T-cell (primary cell): ENCODE measurements around a stretch of chr11.

DNA sequence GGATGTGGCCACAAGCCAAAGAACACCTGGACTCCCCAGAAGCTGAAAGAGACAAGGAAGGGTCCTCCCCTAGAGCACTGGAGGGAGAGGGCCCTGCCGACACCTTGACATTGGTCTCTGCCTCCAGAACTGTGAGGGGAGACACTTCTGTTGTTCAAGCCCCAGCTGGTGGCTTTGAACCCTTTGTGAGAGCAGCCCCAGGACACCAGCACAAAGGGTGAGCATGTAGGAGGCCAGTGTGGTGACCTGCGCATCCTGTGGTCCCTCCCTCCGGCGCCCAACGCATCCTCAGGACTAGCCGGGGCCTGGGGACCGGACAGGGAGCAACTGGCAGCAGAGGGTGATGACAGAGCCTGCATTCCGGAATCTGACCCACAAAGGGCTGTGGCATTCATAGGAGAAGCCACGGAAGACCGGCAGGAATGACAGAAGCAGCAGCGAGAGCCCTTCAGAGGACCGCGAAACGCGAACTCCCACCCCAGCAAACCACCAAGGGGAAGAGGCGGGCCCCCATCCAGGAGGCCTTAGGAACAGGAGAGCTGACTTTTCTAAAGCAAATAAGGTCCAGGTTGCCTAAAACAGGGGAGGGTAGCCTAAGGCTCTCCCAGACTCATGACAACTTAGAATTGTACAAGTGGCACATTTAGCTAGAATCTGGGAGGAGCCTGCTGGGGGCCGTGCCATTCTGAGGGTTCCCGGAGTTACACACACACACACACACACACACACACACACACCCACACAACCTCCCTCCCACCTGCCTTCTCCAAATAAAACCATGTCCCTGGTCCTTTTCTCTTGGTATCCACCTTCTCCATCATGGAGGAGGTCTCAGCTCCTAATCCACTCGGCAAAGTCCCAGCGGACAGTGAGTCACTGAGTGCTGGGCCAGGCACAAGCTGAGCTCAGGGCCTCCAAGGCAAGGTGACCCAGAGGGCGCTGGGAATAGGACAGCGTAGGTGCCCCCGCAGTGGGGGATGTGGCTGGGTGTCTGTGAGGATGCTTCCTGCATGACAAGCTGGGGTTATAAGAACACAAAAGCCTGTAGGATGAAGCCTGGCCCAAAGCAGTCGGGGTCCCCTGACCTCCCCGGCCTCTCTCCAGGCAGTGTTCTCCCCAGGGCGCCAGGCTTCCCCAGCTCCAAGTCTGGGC is 232.7 kb downstream of the CTTN start:
- PRO-cap, 7 experiments = no peak in any of the 7 experiments

GRCh38 chr11:70825712-70826258 is 426.6 kb downstream of the SHANK2 start:
- PRO-cap, 7 experiments = no peak in any of the 7 experiments

DNA sequence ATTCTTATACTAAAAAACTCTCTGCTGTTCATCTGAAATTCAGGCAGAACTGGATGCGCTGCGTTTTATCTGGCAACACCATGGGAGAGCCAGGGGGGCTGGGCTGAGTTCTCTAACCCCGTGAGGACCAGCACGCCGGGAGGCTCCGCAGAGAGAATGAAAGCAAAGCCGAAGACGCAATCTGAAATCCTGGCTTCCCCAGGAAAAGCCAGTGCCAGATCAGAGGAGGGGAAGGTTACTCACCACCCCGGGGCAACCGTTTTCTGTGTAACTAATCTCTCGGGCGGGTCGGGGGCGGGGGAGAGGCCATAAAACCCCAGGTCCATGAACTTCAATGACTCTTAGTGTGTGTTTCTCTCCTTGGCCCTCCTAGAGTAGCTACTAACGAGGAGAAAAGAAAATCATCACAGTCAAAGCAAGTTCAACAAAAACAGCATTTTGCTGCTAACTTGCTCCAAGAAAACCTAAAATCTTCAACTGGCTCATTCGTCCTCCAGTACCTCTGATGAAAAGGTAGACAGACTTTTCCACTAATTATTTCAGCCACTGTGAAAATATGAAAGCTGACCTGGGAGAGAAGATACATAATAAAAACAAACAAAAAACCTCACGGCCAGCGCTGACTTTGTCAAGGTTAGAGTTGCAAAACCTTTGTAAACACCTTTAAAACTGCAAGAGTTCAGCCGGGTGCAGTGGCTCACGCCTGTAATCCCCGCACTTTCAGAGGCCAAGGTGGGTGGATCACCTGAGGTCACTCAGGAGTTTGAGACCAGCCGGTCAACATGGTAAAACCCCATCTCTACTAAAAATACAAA is 99.2 kb downstream of the SHANK2 start:
- PRO-cap, 7 experiments = no peak in any of the 7 experiments

DNA sequence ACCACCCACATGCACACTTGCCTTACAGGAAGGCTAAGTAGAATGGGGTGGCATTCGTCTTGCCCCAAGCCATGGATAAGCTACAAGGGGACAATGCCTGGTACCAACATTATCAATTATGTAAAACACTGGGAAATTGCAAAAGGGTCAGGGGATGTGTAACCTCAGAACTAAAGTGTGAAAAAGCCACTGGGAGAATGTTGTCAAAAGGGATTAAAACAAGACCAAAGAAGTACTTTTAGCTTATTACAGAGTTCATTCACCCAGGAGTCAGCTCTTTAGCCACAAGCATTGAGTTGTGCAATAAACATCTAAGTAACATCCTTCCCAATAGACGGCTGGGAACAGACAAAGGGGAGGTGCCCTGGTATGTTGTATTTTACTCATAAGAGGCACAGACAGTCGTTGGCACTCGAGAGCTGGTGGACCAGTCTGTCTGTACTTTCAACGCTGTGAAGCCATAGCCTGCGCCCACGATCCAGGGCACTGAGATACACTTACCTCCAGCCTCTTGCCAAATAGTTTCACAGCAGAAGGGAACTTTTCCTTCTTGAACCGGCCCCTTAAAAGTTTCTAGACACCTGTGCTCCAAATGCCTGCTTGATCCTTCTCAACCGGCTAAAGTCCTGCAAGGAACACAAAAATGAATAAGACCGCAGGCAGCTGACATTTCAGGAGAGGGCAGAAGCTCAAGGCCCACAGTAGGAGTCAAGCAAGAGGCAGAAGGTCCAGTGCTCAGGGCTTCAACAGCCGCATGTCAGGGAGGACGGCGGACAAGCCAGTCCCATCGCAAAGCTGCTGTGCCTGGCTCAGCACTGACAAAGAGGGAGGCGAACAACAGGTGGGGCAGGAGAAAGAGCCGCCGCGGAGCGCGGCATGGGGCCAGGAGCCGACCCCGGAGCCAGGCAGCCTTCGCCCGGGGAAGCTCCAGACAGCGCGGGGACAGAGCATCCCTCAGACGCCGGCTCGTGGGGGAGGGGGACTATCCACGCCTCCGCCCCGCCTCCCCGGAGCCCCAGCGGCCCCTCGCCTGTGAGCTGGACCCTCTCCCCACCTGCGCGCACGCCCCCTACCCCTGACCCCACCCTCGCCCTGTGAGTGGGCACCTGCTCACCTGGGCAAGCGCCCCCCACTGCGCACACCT is 712 bp downstream of the DHCR7 start:
- PRO-cap, 7 experiments = no peak in any of the 7 experiments

DNA sequence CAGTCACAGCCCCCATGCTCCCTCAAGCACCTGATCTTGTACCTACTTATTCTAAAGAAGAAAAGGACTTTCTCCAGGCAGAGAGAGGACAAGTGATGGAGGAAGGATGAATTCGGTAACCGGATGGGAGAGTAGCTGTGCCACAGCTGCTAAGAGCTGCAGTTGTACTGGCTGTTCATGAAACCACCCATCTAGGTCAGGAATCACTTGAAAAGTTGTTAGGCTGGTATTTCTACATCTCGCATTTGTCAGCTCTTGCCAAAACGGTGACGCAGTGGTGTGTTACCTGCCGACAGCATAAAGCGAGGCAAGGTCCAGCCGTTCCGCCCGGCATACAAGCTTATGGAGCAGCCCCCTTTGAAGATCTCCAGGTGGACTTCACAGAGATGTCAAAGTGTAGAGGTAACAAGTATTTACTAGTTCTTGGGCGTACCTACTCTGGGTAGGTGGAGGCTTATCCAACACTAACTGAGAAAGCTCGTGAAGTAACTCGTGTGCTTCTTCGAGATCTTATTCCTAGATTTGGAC is 87.3 kb upstream of the DEFB108B start:
- PRO-cap, 7 experiments = no peak in any of the 7 experiments

DNA sequence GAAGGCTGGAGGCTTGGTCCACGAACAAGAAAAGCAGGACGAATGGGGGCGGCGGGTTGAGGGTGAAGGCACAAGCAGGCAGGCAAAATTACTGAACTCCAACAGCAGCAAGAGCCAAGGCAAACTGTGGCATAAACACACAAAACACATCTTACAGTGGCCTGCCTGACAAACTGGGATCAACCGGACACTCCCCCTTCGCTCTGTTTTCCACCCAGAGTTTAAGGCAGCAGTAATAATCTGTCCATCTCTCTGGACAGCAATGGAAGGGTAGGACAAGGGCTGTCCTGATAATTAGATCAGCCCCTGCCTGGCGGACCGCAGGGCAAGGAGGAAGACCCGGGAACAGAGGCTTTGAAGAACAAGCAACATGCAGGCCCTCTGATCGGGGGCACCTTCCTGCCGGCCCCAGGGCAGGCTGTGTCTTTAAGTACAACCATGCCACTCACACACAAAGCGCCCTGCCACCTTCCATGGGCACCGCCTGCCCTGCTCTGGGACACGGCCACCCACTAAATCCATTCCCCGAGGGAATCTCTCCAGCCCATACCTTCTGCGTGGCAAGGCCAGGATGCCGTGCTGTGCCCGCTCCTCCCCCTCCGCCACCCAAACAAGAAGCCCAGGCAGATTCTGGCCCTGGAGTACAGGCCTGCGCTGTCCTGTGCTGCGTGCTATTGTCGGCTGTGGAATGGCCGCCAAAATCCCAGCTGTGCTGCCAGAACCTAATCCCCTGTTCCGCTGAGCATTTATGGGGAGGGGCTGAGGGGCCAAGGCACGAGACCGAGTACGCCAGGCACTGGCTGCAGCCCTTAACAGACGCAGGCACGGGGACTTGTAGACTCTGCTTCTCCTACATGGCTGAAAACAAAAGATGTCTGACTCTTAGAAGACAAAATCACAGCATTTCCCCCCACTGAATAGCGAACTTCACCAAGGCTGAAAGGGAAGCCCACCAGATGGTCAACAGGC is 38.8 kb downstream of the NUMA1 start:
- PRO-cap, 7 experiments = peak in 7 of 7 experiments; most common plus-strand start position 423 of the sequence (in 3); most common minus-strand start position 690 of the sequence (in 4)

DNA sequence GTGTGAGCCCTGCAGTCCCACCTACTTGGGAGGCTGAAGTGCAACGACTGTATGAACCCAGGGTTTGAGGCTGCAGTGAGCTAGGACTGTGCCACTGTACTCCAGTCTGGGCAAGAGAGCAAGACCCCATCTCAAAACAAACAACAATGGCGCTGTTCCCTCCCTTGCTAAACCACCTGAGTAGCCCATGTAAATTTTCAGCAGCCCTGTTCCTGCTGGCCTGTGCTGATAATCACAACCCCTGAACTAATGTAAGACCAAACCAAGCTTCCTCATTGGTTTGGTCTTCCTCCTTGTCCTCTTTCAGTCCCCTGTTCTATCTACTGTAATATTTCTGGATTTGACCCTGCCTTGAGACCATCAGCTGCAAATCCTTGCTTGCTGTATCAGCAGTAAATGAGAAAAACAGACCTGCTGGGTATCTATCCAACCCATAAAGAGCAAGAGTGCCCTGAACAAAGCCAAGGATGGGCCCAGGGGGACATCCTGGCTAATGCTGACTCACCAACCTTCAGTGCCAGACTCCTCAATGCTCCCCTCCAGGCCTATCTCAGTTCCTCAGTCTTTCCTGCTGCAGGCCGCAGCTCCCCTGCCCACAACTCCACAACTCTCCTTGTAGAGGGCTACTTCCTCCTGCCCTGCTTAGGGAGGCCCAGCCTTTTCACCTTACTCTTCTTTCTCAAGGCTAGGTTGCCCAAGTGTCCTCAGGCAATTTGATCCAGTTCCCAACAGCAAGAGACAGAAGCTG is 2.8 kb downstream of the LAMTOR1 start:
- PRO-cap, 7 experiments = no peak in any of the 7 experiments

DNA sequence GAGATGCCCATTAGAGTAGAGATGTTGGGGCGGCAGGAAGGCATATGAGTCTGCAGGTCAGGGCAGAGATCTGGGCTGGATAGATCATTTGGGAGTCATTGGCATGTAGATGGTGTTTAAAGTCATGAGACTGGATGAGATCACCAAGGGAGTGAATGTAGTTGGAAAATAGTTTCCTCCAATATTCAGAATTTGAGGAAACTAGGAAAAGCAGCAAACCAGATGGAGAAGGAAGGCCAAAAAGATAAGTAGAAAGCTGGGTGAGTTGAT is 2.1 kb upstream of the ANAPC15 start:
- PRO-cap, 7 experiments = no peak in any of the 7 experiments

DNA sequence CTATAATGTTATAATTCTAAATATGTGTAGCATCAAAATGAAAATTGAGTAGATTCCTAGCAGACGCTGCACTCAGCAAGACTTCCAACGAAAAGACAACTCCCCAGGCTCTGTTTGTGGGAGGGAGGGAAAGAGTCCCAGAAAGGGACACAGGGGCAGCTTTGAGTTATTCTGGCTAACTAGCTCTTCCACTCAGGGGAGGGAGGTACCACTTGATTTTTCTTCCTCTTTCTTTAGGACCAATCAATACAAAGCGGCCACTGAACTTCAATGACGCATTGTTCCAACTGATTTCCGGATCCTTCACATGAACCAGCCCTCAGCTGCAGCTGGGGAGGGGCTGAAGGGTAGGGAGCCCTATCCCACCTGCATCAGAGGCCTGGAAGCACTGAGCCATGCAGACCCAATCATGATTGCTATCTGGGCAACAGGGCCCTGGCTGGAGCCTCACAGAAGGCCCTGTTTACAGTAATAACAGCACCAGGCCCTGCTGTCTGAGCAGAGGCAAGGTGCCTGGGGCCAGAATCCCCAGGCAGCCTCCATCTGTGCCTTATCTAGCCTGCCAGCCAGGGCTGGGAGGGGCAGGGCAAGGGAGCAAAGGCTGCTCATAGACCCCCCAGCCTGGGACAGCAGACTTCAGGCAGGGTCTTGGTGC is 22.7 kb downstream of the CLPB start:
- PRO-cap, 7 experiments = peak in 2 of 7 experiments; most common plus-strand start position 371 of the sequence (in 2)

DNA sequence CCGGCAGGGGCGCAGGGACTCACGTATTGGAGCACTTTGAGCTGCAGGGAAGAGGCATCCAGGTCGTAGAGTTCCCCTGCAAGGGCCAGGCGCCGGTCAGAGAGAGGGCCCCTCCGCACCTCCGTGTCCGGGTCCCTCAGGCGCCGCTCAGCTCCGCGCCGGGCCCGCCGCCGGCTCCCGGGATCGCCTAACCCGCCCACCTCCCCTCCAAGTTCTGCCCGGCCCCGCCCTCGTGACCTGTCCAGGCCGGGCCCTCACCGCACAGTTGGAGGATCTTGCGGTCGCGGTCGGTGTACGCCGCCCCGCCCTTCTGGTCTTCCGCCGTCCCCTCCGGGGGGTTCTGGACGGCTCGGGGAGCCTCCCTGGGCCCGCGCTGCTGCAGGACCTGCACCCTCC is 84.1 kb downstream of the PDE2A start:
- PRO-cap, 7 experiments = no peak in any of the 7 experiments

DNA sequence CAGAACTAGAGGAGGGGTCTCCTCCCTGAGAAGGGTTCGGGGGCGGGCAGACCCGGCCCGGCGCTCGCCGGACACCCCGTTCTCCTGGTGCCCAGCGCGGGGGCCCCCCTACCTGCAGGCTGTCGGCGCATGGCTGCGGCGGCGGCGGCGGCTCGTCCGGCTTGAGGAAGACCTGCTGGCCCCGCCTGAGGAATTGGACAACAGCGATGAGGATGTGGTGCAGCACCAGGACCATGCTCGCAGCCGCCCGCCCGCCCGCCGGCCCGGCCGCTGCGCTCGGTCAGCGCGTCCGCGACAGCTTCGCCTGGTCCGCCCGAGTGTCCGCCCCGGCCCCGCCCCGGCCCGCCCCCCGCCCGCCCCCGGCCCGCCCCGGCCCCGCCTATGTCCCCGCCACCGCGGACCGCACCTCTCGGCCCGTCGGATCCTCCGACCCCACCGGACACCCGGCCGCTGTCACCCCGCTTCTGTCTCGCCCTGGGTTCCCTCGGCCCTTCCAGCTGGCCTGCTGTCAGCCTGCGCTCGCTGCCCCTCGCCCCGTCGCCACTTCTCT is 32.0 kb downstream of the PDE2A start:
- PRO-cap, 7 experiments = no peak in any of the 7 experiments

GRCh38 chr11:72692470-72692896 is 18.3 kb upstream of the PDE2A start:
- PRO-cap, 7 experiments = peak in 1 of 7 experiments; most common minus-strand start chr11:72692788 (in 1)

- PRO-cap, 7 experiments = no peak in any of the 7 experiments
These were observed 19.7 kb upstream of the PDE2A start for GRCh38 chr11:72693937-72694264.

DNA sequence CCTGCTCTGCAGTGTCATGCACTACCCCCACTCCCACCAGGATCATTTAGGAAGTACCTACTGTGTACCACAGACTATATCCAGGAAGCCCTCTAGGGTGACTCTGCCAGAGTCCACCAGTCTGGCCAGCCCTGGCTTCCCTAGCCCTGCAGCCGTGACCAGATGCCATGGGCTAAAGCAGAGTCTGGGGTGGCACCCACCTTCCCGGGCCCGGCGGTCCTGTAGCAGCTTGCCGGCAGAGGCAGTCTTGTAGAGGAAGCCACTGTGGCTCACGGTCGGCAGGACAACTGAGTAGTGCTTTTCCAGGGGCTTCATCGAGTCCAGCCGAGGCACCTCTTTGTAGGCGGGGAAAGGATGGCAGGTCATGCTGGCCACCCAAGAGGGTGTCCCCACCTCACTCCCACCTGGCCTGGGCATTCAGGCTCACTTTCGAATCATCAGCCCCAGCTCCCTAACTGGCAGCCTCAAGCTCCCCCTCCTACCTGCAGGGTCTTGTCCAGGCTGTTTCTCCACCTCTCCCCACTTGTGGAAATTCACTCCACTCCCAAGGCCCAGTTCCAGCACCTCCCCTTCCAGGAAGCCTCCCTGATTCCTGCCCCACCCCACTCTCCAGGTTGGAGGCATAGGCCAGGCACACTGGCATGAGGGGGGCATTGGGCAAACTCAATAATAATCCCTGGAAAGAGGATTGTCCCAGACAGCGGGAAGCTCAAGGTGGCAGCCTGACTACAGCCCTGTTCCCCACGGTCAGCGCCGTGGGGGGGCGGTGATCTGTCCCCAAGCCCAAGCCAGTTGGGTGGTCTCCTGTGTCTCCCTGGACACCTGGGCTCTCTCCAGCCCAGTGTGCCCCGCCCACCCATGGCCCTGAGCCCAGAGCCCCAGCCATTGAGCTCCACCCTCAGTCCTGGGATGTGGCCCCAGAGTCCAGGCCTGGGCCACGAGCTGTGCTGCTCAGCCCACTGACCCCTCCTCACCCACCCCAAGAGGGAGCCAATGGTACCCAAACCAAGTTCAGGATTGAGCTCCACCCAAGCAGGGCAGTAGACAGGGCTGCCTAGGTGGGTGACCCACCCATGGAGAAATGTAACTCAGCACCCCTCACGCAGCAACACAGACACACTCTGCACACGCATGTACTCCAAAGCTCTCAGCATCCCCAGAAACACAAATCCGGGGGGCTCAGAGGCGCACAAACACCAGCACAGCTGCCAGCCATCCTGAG is 27.6 kb upstream of the PDE2A start:
- PRO-cap, 7 experiments = no peak in any of the 7 experiments

DNA sequence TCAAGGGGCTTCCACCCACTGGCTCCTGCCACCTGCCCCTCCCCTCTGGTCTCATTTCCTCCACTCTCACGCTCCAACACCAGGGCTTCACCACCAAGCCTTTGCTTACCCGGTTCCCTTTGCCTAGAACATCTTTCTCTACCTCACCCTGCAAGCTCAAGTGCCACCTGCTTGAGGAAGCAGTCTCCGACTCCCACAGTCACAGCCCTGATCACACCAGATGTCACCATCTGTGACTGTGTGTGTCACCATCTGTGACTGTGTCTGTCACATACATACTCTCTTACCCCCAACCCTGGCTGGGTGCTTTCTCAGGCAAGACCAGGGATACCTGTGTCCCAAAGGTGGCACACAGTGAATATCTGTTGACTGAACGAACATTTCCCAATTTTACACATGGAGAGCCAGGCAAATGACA is 8.3 kb downstream of the ARAP1 start:
- PRO-cap, 7 experiments = peak in 1 of 7 experiments; most common minus-strand start position 158 of the sequence (in 1)

GRCh38 chr11:72773204-72774146 is 20.4 kb downstream of the STARD10 start:
- PRO-cap, 7 experiments = no peak in any of the 7 experiments

GRCh38 chr11:72775934-72776797 is 17.7 kb downstream of the STARD10 start:
- PRO-cap, 7 experiments = no peak in any of the 7 experiments

DNA sequence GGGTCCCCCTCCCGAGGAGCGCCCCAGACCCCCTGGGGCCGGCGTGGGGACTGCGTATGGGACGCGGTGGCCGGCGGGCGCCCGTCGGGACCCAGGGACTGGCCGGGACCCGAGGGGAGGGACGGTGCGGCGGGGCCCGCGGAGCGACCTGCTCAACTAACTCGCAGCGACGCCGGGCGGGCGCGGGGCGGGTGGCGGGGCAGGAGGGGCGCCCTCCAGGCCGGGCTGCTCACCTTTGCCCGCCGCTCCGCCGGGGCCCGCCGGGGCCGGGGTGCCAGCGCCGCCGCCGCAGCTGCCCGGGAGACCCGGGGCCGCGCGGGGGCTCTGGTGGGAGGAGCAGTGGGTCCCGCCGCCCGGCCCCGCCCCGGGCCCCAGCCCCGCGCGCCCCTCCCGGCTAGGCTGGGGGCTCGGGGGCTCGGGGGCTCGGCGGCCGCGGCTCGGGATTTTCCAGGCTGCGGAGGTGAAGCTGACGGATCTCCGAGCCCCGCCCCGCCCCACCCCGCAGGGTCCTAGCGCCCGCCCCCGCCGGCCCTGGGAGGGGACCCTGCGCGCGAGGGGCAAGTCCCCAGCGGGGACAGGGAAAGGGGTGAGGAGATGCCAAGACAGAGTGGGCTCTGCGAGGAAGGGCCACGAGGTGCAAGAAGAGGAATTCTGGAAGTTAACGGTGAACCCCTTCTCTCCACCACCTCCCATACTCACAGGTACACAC is 12.3 kb downstream of the STARD10 start:
- PRO-cap, 7 experiments = peak in 1 of 7 experiments; most common plus-strand start position 183 of the sequence (in 1); most common minus-strand start position 158 of the sequence (in 1)

- PRO-cap, 7 experiments = no peak in any of the 7 experiments
These were observed 31.7 kb upstream of the FCHSD2 start for GRCh38 chr11:73173570-73174452.

DNA sequence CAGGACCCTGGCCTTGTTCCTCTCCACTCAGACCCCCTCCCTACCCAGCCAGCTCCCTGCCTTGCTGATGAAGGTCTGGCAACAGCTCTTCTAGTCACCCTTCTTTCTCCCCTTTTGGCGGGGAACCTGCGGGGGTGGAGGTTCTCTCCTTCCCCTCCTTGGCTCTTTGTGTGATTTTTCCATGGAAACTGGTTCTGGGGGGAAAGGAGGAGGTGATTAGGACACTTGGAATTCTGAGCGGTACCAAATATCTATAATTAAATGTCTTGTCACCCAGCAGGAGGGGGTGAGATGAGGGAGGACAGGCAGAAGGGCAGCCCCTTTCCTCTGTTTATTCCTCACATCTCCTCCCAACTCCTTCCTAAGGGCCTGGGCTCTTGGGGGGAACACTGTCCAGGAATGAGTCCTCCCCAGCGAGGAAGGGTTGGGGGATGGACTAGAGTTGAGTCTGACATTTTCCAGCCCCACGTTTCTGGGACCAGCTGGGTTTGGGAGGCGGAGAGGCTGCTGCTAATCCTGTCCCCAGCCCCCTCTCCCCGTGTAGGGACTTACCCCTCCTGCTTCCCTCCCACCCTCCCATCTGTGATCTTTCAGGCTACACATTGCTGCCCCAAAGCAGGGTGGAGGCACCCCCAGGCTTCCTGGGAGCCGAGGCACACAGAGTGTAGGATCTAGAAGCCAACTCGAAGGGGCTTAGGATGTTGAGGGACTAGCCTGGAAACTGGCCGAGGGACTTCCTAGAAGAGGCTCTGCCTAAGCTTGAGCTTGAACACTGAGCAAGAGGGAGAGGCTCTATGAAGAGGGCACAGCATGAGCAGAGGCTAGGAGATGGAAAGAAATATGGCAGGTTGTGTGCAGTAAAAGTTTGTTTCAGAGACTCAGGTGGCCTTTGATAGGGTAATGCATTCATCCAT is 7.5 kb downstream of the ARHGEF17 start:
- PRO-cap, 7 experiments = no peak in any of the 7 experiments